Sciatic nerve (tissue), 1 donor: Measurements from ENCODE around the gene CFL2.

GRCh38 chr14:33949199-33949935, 1.5 kb downstream of the EGLN3 start:
- PRO-cap: no peak

- PRO-cap: no peak
Measured at GRCh38 chr14:34130918-34131546, 180.2 kb upstream of the EGLN3 start.

DNA sequence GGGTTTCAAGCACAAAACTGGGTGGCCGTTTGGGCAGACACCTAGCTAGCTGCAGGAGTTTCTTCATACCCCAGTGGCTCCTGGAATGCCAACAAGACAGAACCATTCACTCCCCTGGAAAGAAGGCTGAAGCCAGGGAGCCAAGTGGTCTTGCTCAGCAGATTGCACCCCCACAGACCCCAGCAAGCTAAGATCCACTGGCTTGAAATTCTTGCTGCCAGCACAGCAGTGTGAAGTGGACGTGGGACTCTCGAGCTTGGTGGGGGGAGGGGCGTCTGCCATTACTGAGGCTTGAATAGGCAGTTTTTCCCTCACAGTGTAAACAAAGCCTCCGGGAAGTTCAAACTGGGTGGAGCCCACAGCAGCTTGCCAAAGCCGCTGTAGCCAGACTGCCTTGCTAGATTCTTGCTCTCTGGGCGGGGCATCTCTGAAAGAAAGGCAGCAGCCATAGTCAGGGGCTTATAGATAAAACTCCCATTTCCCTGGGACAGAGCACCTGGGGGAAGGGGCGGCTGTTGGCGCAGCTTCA, 188.9 kb upstream of the EGLN3 start:
- PRO-cap: no peak

GRCh38 chr14:34597382-34597774, 32.6 kb downstream of the SNX6 start:
- PRO-cap: no peak

DNA sequence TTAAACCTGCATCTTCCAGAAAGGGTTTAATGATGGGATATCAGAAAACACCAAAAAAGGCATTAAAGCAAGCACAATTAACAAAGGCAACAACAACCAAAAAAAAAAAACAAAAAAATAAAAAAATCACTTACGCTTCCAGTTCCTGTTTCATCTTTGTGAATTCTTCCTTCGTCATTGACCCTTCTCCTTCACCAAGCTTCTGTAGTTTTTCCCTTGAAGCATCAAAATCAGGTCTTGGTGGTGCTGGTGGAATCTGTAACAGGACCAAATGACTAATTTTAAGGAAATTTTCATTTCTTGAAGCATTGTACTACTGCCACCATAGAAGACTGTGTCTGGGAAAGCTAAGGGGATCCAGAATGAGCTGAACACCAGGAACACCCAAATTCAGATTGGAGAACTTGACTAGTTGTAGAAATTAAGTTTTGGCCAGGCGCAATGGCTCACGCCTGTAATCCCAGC, 24.5 kb downstream of the SNX6 start:
- PRO-cap: no peak

DNA sequence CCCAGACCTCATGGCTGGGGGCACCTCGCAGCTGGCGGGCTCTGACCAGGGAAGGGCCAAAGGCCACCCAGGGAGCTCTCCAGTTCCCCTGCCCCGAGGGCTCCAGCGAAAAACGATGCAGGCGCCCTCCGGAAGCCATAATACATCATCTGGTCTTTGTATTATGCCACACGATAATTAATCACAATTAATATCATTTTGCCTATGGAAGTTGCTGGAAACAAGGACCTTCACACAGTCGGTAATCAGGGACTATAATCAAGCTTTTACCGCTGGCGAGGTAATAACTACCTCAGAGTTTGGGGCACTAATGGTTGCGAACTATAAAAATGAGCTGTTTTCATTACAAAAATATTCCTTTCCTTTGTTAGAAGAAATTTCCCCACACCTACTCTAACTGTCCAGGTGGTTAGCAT, 394 bp upstream of the SNX6 start:
- PRO-cap: no peak

GRCh38 chr14:34714111-34715322, at the start of gene CFL2:
TSS of gene CFL2 (minus strand) at chr14:34714593.
- PRO-cap: bidirectional peak, plus-strand start at chr14:34714762, minus-strand start at chr14:34714593

GRCh38 chr14:34930825-34931110, 52.0 kb upstream of the SRP54 start:
- PRO-cap: no peak

DNA sequence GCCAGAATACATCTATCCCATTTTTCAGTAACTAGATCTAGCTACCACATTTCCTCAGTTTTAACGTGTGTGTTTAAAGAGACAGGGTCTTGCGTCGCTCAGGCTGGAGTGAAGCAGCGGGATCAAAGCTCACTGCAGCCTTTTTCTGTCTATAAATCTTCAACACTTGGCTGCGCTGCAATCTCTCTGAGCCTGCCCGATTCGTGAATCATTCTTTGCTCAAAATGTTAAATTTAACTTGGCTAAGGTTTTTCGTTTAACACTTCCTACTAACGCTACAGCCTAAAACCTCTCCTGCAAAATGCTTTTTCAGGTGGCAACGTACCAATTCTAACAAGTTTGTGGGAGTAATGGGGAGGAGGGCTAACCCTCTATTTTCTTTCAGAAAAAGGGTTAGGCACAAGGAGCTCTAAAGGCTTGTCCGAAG, 1.5 kb upstream of the SRP54 start:
- PRO-cap: no peak

- PRO-cap: no peak
Measured at GRCh38 chr14:35050439-35051115, 4.5 kb downstream of the FAM177A1 start.

DNA sequence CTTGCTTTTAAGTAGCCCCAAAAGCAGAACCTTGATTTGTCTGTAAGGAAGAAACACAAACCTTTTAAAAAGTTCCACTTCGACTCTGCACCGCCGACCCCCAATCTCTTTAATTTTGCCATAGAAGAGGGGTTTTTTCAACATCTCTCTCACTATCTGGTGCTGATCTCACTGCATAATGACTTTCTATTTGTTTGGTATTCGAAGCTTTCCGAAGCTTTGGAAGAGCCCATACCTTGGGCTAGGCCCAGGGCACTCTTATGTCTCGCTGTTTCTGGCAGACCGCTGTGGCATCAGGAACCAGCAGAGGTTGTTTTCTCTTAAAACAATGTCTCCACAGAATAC, 688 bp downstream of the PRORP start:
- PRO-cap: no peak

DNA sequence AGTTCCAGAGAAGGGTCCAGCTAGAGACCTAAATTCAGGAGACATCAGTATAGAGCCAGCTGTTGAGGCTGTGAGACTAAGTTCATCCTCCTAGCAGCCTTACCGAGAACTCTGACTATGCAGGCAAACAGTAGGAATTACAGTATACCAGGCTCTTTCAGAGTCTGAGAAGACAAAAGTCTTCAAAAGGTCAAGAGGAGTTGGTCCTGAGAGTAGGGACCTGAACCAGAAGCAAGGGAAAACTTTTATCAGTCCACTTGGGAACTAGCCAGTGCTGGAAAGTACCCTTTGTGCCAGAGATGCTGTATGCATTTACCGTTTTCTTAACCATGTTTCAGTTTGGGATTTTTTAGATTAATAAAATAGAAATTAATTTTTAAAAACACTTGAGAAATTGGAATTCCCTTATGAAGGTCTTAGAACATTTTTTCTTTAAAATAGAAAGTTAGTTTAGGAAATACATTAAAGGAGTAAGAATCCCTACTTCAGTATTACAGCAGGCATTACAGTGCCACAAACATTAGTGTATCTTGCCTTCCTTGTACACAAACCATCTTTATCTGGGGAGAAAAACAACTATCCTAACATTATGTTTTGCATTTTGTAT, 1.9 kb upstream of the PSMA6 start:
- PRO-cap: no peak

DNA sequence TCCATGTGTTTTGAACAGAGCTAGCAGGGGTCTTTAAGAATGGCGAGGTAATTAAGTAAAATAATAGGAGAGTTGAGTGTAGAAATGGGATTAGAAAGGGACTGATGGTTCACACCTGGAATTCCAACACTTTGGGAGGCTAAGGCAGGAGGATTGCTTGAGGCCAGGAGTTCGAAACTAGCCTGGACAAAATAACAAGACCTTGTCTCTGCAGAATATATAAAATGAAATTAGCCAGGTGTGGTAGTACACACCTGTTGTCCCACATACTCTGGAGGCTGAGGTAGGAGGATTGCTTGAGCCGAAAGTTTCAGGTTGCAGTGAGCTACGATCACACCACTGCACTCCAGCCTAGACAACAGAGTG, 7.9 kb downstream of the PSMA6 start:
- PRO-cap: no peak

DNA sequence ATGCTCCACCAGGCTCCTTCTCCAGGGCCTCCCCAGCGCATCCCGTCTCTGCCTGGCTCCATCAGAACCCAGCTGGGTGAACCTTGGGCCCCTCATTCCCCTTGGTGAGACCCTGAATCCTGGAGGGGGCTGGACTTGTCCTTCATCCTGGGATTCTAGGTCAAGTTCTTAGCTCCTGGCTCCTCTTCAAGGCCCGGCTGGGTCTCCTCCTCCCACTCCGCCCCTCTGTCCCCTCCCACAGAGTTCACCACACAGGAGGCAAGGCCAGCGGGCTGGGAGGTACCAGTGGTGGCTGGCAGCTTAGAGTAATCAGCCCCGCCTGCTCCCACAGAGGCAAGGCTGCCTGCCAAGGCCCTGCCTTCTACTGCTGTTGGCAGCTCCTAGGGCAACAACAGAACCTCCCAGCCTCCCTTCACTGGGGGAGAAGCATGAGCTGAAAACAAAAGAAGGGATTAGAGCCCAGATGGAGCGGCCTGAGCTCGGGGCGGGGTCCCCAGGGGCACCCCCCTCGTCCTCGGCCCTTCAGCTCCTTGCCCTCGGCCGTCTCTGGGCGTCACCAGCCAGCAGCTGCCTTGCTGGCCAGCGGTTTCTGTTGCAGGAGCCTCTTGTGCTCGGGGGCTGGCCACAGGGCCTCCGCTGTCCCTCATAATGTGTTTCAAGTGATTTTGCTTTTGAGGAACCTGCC, 49.4 kb downstream of the PSMA6 start:
- PRO-cap: bidirectional peak, plus-strand start at position 364 of the sequence, minus-strand start at position 548 of the sequence; bidirectional peak, plus-strand start at position 605 of the sequence, minus-strand start at position 594 of the sequence; bidirectional peak, plus-strand start outside the sequence, minus-strand start at position 647 of the sequence

- PRO-cap: unidirectional peak, plus-strand start at chr14:35370268
Measured at GRCh38 chr14:35369795-35370541, 34.6 kb downstream of the NFKBIA start.

DNA sequence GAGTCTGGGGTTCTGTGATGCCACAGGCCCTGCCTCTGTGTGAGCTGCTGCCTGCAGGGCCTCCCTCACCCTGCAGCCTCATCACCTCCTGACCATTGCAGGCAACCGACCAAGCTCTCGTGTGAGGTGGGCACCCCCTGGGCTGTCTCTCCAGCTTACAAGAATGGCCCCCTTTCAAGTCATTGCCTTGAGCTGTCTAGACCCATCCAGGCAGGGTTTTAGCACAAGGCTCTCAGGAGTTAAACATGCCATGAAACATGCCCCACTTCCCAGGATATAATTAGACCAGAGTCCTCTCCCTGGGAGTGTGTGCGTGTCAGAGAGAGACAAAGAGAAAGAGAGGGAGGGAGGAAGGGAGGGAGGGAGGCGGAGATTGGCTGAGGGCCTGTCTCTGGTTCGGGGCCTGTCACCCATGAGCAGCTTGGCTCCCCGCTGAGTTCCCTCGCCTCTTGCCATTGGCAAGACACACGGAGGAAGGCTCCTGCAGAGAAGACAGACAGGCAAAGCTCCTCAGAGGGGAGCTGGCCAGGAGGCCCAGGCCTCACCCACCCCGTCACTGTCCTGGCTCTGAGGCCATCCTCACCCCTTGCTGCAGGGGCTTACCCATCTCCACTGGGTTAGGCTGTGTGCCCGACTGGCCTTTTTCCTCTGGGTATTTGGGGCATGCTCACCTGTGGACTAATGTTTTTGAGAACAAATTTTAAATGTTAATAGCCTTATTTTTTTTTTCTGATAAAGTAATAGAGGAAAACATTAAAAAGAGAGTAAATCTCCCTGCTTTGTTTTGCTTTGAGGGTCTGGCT, 19.0 kb downstream of the NFKBIA start:
- PRO-cap: unidirectional peak, plus-strand start at position 466 of the sequence

GRCh38 chr14:35386573-35387105, 17.9 kb downstream of the NFKBIA start:
- PRO-cap: no peak

GRCh38 chr14:35397312-35398083, 7.1 kb downstream of the NFKBIA start:
- PRO-cap: no peak

GRCh38 chr14:35402240-35402950, 2.2 kb downstream of the NFKBIA start:
- PRO-cap: no peak

- PRO-cap: bidirectional peak, plus-strand start at chr14:35403170, minus-strand start at chr14:35403179
Measured at GRCh38 chr14:35402951-35403529, 1.5 kb downstream of the NFKBIA start.